Penis (tissue), 1 donor: ENCODE measurements around a stretch of chr15.

DNA sequence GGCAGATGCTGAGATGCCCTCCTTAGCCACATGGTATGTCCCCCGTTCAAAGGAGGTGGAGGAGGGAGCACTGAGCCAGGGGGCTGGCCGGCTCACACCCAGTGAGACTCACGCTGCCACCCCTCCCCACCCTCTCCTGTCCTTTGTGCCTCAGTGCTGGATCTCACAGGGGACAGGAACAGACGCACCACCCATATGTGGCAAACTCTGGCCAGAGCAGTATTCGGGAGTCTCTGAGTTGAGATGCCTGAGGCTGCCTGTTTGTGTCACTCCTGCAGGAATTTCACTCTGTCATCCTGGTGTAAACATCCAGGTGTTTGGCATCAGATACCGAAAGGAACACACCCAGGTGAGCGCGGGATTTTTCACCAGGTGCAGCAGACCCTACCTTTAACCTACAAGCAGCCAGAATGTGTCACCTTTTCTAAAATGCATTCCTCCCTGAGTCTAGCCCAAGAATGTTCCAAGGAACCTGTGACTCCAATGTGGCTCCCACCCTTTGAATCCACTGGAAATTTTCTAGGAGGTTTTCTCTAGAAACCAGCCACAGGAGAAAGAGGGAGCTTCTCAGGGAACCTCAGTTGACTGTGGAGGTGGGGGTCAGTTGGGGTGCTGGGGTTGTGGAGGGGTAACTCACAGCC lies 25.6 kb downstream of the RGMA start:
- PRO-cap: no peak

DNA sequence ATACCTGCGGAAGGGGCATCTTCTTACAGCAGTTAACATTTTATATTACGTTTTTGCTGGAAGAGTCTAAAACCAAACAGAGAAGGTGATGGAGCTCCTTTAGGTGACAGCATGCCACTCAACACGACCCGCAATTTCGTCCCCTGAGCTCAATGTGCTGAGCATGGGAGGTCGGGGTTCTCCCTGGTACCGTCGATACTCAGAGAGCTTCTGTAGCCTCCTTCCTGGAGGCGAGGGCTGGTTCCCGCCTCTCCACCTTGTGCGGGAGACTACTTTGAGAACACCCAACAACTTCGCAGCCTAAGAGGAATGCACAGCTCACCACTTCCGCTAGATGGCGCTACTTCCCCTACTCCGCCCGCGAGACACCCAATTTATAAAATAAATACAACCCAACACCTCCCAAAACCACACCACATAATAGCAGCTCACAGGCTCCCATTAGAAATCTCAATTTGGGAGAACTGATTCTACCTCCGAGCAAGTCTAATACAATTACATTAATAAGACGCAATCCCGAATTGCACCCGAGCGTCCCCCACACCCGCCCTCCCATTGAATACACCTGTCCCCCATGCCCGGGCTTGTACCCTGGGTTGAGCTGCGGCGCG lies 1.2 kb downstream of the RGMA start:
- PRO-cap: no peak

GRCh38 chr15:93154634-93154967 lies 65.6 kb upstream of the RGMA start:
- PRO-cap: no peak

GRCh38 chr15:93321752-93322408 lies 232.9 kb upstream of the RGMA start:
- PRO-cap: no peak

DNA sequence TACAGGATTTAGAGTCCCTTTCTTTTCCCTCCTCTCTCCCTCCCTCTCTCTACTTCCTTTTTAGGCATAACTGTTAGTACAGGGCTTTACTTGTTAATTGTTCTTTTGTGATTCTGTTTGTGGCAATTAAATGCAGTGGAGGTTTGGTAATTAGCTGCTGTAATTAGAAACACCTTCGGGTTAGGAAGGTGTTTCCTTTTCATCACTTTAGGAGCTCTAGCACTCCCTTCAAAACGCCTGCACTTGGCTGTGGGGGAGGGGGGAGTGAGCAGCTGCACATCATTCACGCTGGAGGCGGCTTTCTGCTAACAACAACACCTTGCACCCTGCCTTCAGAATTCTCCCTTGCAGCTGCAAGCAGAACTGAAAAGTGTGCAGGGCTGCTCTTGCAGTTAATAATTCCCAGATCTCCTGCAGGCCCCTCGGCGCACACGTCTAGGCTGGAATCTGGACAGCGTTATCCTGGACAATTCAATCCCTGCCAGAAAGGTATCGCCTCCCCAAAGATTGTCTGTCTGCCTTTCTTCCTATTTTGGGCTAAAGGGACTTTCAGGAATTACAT lies 242.7 kb upstream of the RGMA start:
- PRO-cap: no peak

GRCh38 chr15:94110737-94111122 lies 120.6 kb upstream of the MCTP2 start:
- PRO-cap: no peak

DNA sequence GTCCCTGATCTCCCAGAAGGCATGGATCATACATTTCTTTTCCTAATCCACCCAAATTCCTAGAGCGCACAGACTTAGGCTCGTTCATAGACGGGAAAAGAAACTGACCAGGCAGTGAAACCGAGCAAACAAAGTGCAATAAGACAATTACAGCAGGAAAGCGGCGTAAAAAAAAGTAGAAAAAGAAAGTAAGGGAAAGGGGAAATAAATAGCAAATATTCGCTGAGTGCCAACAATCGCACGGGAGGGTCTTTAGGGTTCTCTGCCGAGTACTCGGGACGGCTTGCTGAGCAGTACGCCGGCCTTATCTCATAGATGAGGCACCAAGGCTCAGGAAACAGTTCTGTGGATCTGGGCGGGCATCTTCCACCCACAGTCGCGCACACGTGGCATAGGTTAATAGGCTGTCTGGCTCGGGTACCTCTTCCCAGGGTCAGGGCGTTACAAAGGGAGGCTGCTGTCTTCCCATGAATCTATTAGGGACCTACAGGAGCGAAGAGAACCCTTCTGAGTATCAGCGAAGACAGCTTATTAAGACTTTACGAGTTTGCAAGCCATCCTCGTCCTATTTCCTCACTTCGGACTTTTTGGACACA lies 560 bp upstream of the MCTP2 start:
- PRO-cap: bidirectional peak, plus-strand start at position 476 of the sequence, minus-strand start at position 317 of the sequence

DNA sequence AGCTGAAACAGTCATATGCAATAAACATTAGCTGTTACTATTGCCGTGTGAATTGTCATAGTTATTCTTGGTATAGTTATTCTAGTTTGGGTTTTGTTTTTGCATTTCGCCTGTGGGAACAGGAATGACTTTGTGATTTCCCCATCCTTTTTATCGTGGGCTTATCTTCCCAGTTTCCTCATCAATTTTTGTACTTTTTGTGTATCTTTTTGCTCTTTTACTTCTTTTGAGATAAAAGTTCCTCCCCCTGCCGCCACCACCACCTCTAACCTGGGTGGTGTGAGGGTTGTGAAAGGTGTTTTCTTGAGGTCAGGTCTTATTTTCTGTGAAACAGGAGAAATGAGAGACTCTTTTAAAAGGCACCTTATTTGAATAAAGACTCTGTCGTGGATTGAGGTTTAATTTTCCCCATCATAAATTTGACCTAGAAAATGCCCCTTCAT lies 94.0 kb downstream of the MCTP2 start:
- PRO-cap: no peak

DNA sequence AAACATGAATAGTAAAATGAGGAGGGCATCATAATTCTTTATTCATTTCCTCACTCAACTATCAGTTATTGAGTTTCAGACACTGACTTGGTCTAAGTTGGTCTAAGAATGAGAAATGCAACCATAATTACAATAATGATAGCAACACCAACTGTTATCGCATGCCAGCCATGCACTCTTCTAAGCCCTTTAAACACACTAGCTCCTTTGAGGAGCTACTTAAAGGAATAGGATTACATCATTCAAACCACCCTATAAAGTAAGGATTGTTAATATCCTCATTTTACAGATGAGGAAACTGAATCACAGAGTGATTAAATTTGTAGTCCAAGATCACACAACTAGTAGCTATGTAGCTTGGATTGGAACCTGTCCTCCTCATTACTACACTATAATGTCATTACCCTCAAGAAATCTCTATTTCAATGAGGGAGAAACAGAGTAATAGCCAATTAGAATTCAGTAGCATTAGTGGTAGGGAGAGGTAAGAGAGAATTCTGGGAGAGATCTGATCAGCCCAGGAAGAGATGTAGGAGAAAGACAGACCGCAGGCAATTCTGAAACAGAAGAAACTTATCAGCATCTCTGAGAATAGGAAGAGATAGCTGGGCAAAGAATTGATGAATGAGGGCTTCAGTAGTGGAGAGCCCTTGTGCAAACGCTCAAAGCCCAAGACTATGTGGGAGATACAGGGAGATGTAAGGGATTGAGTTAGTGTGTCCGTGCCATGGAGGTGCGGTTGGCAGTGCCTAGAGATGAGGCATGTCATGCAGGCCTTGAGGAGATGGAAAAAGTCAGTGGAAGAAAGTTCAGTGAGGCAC lies 228.5 kb downstream of the MCTP2 start:
- PRO-cap: no peak

- PRO-cap: no peak
Measured at GRCh38 chr15:94463361-94463749, 232.0 kb downstream of the MCTP2 start.

DNA sequence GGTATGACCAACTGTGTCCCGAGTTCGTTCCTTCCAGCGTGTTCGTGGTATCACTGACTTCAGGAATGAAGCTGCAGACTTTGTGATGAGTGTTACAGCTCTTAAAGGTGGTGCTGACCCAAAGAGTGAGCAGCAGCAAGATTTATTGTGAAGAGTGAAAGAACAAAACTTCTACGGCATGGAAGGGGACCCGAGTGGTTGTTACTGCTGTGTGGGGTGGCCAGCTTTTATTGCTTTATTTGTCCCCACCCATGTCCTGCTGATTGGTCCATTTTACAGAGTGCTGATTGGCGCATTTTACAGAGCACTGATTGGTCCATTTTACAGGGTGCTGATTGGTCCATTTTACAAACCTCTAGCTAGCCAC lies 1016.0 kb downstream of the MCTP2 start:
- PRO-cap: no peak

GRCh38 chr15:95259966-95260383 lies 1028.6 kb downstream of the MCTP2 start:
- PRO-cap: no peak

DNA sequence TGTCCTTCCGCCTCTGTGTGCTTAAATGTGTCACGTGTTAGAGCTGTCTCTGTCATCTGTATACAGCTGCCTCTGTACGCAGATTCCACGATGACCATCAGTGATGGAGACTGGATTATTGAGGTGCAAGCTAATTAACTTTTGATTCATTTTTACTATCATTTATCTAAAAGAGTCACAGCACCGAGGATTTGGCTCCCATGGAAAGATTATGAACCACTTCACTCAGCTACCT lies 1048.0 kb downstream of the MCTP2 start:
- PRO-cap: no peak

DNA sequence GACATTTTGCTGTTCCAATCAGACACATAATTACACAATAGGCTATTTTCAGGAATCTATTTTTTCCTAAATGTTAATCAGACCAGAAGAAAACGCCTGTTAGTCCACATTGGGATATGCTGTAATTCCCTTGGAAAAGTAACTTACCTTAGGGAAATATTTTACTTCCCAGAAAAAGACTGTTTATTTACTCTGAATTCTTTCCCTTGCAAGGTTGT lies 1041.3 kb upstream of the NR2F2 start:
- PRO-cap: no peak

DNA sequence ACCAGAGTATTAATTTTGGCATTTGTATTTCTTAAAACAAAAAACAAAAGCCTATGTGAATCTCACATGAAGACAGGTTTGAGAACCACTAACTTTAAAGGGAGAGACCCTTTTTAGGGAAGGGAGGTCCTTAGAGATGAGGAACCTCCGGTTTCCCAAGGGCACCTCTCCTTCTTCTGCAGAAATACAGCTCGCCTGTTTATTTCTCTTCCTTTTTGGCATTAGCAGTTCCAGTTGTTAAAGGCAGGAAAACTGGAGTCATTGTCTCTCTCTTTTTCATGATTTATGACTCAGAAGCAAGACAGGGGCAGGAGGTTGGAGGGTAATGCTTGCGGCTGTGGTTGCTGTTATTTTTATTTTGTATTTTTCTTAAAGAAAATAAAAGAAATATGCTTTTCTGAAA lies 1004.9 kb upstream of the NR2F2 start:
- PRO-cap: no peak

DNA sequence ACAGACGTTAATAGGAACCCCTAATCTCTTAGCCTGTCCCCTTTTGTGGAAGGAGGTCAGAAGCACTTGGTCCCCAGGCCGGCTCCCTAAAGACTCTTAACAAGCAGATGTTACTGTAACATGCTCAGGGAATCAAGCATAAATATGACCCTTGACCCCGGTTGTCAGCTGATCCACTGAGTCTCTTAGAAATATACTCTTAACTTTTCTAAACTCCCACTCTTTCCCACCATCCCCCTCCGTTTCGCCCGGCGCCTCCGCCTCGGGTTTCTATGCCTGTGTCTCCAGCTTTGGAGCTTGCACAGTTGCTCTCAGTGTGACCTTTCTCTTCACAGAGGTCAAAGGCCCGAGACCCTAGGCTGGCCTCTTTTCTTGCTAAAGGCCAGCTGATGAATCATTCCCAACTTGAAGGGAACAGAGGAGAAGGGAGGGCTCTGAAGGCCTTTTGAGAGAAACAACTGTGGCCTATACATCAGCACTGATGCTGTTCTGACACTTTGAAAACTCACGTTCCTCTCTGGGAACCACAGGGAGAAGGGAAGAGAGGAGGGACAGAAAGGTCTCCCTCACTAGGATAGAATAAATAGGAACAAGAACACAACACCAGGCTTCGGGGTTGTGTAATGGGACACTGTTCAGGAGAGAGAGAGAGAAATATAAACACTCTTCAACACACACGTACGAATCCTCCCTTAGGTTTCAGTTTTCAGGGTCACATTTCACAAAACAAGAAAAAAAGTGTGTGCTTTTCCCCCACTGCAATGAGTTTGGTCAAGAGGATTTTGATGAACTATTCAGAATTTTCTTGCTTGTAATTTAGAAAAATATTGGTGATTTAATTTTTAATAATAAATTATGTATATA lies 484.5 kb upstream of the NR2F2 start:
- PRO-cap: unidirectional peak, plus-strand start at position 529 of the sequence

DNA sequence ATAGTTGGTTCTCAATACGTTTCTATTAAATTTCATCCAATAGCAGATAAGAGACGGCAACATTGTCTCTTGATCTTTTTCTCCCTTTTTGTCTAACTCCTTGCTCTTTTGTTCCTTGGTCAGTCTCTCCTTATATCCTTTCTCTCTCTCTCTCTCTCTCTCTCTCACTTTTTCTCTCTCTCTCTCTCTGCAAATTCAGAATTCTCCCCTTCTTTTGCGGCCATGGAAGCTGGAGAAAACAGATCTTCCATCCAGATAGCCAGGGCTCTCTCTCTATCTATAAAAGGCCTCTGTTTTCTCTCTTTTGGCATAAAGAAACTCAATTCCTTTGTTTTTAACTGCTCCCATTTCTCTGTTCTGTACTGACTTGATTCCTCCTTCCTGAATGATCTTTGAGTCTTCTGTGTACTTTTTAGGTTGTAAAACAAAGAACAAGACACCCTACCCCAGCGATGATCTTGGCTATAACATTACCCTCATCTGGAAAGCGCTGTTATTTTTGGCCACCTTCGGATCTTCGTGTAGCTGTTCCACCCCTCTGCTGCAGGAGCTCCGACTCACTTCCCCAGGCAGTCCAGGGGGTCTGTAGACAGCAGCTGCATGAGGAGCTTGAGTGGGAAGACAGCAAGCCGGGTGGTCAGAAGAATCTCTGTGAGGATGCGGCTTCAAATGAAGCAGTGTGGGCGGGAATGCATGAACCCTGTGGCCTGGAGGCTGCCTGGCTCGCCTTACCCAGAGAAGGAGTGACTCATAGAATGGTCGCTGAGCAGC lies 45.5 kb upstream of the NR2F2 start:
- PRO-cap: no peak

DNA sequence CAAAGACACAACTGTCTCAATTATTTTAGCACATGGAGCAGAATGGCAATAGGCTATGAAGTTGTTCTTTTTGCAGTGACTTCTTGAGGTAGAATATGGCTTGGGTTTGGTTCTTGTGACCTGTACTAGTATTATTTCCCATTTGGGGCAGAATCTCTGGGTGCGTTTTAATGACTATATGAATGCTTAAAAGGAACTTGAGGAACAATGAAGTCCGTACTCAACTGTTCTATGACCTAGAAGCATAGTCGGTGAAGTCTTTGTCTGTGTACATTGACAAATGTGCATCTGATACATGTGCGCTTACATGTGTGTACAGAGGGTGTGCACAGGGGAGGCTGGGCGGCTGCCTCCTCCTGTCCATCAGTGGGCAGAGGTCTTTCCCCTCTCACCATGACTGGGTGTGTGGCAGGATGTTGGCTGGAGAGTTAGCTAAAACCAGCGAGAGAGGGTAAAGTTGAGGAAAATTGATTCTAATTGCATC lies 1.1 kb upstream of the NR2F2 start:
- PRO-cap: no peak

- PRO-cap: no peak
Measured at GRCh38 chr15:96338235-96338723, 7.8 kb downstream of the NR2F2 start.

DNA sequence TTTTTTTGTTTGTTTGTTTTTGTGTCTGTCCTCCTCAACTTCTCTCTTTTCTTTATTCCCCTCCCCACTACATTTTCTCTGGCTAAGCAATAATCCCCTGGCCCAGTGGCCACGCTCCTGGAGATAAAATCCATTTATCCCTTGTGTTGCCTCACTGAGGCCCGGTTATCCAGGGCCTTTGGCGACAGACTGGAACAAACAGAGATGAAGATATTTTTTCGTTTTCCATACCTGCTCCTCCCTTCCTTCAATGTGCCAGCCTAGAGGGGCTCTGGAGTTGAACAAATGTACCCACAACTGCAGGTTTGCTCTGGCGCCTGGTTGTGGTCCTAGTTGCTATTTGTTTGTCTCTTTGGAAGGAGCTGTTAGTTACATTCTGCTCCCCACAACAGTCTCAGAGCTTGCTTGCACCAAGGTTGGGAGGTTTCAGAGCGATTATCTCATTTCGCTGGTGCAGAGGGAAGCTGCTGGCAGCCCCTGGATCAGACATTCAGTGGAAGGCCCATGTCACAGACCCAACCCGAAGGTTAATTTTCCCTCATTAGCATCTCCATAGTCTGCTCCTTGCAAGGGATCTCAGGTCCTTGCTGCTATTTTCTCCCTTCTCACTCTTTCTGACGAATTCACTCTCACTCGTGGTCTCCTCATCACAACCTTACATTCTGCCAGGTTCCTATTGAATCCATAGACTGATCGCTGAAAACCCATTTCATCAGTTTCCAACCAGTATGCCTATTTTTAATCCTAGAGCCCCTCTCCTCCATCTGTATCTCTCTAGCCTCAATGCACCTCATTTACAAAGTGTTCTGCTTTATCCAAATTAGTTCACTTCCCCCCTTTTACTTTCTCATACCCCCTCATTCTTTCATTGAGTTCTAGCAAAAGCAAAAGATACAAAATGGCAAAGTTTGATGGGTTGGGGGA lies 18.1 kb downstream of the NR2F2 start:
- PRO-cap: no peak